Right atrium auricular region (tissue), 2 donors: Measurements from ENCODE around the genes TP53BP1 and MFAP1.

GRCh38 chr15:43253184-43253981 is 13.3 kb downstream of the TGM5 start:
- PRO-cap = no peak
- RAMPAGE, long total RNA, 2 experiments = no peak in any of the 2 experiments

DNA sequence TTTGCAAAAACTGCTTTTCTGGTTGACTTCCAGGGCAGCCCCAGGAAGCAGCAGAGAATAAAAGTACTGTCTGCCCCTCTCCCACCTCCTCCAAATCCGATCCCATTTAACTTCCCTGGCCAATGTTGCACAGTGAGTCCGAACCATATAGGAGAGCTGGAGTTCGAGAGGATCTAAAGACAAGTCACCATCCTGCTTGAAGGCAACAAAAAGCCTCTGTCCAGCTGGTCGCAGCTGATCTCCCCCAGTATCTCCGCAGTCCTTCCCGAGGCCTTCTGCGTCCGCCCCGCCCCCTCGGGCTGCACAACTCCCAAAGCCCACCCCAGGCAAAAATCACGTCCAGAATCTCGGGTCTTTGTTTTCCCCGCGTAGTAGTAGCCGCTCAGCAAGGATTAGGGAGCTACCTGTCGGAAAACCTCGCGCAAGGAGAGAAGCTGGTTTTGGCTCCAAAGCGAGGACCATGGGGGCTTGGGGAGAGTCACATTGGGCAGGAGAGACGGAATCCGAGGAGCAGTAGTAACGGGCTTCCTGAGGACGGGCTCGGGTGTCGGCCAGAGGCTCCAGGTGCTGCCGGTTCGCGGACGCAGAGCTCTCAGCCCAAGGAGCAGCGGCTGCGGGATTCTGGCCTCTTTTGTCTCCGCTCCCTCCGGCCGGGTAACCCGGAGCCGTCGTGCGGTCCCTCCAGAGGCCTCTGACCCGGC is 539 bp downstream of the ZSCAN29 start:
- PRO-cap = no peak
- RAMPAGE, long total RNA, 2 experiments = no peak in any of the 2 experiments

DNA sequence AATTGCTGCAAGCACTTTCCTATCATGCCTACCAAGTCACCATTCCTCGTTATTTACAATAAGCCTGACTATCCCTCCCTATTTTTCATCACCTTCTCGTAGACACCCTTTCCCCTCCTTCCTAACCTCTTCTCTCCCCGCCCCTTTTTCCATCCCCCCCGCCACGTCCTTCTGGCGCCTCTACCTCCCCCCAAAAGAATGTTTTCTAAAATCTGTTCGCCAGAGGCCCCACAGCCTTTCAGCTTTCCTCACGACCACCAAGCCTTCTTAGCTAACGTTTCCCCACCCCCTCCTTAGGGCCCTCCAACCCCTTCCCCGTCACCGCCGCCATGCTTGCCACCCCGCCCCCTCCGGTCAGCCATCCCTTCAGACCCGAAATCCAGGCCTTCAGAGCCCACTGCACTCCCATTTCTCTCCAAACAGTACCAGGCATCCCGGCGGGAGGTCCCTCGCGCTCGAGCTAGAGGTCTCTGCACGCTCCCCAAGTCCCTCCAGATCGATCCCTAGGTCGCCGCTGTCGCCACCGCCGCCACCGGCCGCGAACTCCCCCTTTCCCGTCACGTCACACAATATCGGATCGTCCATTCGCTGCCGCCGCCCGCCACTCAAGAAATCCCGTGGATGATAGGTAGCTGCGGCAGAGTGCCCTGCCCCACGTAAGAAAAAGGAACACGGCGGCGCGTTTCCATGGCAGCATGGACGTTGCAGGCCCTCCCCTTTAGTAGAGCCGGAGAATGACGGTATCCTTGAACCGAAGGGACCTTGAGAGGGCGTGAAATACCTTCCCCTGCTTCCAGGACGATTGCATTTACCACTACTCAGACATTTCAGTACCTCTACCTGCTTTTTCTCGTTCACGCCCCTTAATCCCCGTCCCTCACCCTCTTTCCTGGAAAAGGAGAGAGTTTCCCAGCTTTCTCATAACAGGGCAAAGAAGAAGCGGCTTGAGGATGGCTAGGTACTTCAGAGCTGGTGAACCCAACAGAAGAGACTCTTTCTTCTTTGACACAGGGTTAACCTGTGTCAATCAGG is at the start of gene TP53BP1:
TP53BP1 (minus strand) TSS at position 546 of the 1,032 bp plus-strand sequence.
- PRO-cap = bidirectional peak, plus-strand start at position 743 of the sequence, minus-strand start at position 546 of the sequence
- RAMPAGE, long total RNA, 2 experiments = start-site peak on the minus strand in 2 of 2 experiments, centred at positions 511 to 516 of the sequence, 169 to 549 reads per replicate

DNA sequence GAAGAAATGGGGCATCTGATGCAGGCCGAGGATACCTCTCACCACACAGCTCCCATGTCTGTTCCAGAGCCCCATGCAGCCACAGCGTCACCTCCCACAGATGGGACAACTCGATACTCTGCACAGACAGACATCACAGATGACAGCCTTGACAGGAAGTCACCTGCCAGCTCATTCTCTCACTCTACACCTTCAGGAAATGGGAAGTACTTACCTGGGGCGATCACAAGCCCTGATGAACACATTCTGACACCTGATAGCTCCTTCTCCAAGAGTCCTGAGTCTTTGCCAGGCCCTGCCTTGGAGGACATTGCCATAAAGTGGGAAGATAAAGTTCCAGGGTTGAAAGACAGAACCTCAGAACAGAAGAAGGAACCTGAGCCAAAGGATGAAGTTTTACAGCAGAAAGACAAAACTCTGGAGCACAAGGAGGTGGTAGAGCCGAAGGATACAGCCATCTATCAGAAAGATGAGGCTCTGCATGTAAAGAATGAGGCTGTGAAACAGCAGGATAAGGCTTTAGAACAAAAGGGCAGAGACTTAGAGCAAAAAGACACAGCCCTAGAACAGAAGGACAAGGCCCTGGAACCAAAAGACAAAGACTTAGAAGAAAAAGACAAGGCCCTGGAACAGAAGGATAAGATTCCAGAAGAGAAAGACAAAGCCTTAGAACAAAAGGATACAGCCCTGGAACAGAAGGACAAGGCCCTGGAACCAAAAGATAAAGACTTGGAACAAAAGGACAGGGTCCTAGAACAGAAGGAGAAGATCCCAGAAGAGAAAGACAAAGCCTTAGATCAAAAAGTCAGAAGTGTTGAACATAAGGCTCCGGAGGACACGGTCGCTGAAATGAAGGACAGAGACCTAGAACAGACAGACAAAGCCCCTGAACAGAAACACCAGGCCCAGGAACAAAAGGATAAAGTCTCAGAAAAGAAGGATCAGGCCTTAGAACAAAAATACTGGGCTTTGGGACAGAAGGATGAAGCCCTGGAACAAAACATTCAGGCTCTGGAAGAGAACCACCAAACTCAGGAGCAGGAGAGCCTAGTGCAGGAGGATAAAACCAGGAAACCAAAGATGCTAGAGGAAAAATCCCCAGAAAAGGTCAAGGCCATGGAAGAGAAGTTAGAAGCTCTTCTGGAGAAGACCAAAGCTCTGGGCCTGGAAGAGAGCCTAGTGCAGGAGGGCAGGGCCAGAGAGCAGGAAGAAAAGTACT is 8.2 kb downstream of the MAP1A start:
- PRO-cap = no peak
- RAMPAGE, long total RNA, 2 experiments = no peak in any of the 2 experiments

- PRO-cap = no peak
- RAMPAGE, long total RNA, 2 experiments = no peak in any of the 2 experiments
These were observed 3.2 kb downstream of the SERINC4 start for GRCh38 chr15:43796607-43797403.

DNA sequence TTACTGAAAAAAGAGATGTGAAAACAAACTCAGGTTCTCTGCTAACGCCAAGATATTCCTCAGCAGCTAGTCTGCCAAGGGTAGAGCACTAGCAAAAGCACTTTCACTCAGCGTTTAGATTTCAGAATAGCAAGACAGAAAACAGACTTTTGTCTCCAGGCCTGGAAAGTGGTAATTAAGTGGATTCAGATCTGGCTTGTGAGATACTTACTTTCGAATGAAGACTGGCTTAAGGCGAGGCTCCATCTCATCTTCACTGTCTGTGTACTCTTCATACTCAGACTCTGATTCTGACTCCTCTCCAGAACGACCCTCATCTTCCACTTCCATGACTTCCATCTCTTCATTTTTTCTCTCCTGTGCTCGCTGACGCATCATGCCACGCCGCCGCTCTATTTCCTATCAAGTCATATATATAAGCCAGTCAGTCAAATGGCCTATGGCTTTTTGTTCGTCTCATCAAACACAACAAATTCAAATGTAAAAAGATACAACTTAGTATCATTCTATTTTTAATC is 10.1 kb downstream of the MFAP1 start:
- PRO-cap = no peak
- RAMPAGE, long total RNA, 2 experiments = no peak in any of the 2 experiments

GRCh38 chr15:43824020-43825052 is at the start of gene MFAP1:
TSS of gene MFAP1 (minus strand) at chr15:43824690.
- PRO-cap = bidirectional peak, plus-strand start at chr15:43824532, minus-strand start at chr15:43824605; unidirectional peak, minus-strand start at chr15:43824690
- RAMPAGE, long total RNA, 2 experiments = start-site peak on the minus strand in 2 of 2 experiments, at chr15:43824605-43824733 at its widest, 256 to 622 reads per replicate

DNA sequence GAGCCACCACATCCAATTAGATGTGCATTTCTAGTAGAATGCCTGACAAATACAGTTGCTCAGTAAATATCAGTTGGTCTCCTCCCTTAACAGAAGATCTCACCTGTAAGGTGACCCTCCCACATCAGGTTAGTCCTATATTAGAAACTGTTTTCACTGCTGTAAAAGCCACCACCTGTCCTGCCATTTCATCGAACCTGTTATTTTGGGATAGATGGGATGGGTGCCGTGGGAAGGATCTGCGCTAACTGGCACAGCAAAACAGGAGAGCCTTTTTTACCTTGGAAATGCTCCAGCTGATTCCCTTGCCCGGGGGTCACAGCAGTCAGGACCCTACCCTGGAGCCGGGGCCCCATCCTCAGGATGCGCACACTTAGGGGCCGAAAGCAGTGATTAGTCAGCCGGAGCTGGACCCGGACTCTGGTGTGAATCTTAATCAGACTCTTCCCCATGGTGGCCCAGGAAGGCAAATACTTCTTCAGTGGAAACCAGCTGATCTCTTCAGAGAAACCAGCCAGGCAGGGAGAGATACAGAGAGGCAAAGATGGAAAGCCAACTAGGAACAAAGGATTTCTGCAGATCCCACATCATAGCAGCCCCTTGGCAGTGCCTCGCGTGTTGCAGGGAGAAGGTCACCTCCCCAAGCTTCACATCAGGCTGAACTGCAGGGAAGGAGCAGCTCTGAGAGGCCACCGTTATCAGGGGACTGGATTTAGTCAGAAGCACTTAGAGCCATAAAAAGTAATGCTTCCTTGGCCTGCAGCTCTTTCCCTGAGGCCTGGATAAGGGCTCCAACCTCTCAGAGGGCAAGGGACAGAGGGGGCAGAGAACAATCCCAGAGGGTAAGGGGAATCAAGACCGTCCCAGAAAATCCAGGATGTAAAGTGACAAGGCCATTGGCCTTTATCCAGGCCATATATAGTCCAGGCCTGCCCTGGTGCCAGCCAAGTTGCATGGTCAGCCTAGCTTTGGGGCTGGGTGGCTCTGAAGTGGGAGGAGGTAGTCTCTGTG is 52.7 kb downstream of the WDR76 start:
- PRO-cap = unidirectional peak, plus-strand start at position 339 of the sequence; bidirectional peak, plus-strand start at position 650 of the sequence, minus-strand start at position 659 of the sequence
- RAMPAGE, long total RNA, 2 experiments = start-site peak on the minus strand in 2 of 2 experiments, centred at positions 544 to 633 of the sequence, 28 to 79 reads per replicate

DNA sequence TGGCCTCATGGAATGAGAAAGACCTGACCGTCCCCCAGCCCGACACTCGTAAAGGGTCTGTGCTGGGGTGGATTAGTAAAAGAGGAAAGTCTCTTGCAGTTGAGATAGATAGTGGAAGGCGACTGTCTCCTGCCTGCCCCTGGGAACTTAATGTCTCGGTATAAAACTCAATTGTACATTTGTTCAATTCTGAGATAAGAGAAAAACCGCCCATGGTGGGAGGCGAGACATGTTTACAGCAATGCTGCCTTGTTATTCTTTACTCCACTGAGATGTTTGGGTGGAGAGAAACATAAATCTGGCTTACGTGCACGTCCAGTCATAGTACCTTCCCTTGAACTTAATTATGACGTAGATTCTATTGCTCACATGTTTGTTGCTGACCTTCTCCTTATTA is 33.9 kb upstream of the FRMD5 start:
- PRO-cap = no peak
- RAMPAGE, long total RNA, 2 experiments = no peak in any of the 2 experiments

DNA sequence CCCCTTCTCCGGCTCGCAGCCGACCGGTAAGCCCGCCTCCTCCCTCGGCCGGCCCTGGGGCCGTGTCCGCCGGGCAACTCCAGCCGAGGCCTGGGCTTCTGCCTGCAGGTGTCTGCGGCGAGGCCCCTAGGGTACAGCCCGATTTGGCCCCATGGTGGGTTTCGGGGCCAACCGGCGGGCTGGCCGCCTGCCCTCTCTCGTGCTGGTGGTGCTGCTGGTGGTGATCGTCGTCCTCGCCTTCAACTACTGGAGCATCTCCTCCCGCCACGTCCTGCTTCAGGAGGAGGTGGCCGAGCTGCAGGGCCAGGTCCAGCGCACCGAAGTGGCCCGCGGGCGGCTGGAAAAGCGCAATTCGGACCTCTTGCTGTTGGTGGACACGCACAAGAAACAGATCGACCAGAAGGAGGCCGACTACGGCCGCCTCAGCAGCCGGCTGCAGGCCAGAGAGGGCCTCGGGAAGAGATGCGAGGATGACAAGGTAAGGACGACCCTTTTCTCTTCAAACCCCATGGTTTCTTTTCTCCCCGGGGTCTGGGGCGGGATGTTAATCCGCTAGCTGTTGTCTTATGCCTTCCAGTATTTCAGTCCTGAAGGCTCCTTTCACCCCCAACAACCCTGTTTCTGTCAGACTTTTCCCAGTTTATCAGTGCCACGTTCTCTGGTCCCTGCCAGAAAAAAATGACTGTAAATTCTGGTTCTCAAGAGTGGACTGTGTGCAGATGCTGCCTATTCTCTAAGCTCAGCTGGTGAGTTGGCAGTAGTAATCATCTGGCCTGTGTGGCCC is 552 bp downstream of the GOLM2 start:
- PRO-cap = no peak
- RAMPAGE, long total RNA, 2 experiments = start-site peak on the plus strand in 2 of 2 experiments, centred at positions 76 to 121 of the sequence, 580 to 643 reads per replicate

GRCh38 chr15:44380672-44381171 is 46.7 kb upstream of the CTDSPL2 start:
- PRO-cap = no peak
- RAMPAGE, long total RNA, 2 experiments = no peak in any of the 2 experiments

DNA sequence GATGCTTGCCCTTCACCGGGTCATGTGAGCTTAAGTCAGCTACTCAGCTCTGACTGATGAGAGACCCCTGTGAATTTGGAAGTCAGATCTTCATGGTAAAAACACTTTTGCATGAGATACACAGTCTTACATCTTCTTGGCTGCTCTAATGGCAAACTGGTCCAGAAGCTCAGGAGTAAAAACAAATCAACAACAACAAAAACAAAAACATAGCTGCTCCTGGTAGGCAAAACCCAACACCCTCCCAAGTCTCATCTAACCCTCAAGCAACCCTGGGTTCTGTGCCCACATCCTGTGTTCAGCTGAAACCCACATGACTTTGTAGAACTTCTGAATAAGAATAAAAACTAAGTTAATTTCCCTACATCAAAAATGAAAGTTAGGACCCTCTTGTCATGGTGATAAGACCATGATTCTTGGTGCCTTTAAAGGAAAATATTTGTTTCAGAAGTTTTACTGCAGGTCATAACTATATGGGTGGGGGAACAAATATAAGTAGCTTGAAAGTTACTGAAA is 13.9 kb upstream of the SPG11 start:
- PRO-cap = no peak
- RAMPAGE, long total RNA, 2 experiments = no peak in any of the 2 experiments

GRCh38 chr15:44719912-44720099 is 8.5 kb downstream of the B2M start:
- PRO-cap = no peak
- RAMPAGE, long total RNA, 2 experiments = no peak in any of the 2 experiments

GRCh38 chr15:45043025-45043436 is 20.0 kb downstream of the SORD start:
- PRO-cap = no peak
- RAMPAGE, long total RNA, 2 experiments = no peak in any of the 2 experiments

DNA sequence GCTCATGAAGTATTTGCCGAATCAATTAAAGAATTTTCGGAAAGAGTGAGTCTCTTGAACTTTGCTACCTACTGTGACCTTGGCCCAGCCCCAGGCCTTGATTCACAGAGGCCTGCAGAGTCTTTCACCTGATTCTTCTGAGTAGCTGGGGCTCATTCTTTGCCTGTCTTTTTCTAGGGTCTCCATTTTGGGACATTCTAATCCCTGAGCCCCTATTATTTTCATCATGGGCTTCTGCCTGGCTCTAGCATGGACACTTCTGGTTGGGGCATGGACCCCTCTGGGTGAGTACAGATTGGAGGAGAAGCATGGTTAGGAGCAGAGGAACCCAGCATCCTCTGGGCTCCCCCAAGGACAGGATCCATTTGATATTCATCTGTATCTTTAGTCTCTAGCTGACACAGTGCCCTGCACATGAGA is 2.0 kb downstream of the DUOX1 start:
- PRO-cap = no peak
- RAMPAGE, long total RNA, 2 experiments = no peak in any of the 2 experiments

GRCh38 chr15:45134533-45135868 is 5.2 kb downstream of the DUOX1 start:
- PRO-cap = no peak
- RAMPAGE, long total RNA, 2 experiments = no peak in any of the 2 experiments

DNA sequence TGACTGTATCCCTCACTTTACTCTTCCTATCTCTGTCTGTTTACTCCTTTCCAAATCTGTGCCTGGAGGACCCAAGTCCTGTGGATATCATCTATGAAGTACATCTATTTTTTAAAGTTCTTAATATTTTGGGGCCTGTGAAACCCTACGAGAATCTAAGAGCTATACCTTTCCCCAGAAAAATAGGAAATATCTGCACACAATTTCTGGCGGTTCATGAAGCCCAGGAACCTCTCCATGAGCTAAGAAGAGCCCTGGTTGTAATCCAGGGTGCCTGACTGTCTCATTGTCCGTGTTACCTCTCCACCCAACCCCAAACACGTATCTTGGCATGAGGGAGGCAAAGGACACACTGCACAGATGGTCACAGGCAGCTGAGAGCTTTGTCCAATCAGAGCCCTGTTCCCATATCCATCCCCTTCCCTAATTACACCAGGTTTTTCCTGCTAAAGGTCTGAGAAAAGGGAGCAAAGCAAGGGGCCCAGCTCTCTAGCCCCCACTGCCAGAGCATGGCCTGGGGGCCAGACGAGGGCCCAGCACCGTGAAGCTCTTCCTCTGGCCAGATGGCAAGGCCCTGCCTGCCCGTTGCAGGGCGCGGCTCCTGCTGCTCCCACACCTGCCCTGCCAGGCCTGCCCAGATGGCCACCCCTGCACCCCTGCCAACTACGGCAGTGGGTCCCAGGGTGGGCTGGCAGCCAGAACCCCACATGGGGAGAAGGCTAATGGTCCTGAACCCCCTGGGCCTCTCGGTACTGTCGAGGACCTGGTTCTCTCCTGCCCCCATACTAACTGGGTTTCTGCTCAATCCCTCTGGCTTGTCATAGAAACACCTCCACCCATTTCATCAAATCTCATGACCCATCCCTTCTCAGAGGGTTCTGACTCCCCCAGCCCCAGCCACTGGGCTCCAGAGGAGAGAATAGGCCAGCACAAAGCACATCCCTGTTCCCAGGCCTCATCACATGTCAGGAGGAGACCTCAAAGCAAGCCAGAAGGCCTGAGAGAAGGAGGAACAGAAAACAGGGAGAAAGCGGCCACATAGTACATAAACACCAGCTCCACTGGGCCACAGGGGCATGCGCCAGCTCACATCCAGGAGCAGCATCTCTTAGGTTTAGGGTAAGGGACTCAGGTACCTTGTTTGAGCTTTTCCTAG is 3.1 kb downstream of the SHF start:
- PRO-cap = no peak
- RAMPAGE, long total RNA, 2 experiments = no peak in any of the 2 experiments

DNA sequence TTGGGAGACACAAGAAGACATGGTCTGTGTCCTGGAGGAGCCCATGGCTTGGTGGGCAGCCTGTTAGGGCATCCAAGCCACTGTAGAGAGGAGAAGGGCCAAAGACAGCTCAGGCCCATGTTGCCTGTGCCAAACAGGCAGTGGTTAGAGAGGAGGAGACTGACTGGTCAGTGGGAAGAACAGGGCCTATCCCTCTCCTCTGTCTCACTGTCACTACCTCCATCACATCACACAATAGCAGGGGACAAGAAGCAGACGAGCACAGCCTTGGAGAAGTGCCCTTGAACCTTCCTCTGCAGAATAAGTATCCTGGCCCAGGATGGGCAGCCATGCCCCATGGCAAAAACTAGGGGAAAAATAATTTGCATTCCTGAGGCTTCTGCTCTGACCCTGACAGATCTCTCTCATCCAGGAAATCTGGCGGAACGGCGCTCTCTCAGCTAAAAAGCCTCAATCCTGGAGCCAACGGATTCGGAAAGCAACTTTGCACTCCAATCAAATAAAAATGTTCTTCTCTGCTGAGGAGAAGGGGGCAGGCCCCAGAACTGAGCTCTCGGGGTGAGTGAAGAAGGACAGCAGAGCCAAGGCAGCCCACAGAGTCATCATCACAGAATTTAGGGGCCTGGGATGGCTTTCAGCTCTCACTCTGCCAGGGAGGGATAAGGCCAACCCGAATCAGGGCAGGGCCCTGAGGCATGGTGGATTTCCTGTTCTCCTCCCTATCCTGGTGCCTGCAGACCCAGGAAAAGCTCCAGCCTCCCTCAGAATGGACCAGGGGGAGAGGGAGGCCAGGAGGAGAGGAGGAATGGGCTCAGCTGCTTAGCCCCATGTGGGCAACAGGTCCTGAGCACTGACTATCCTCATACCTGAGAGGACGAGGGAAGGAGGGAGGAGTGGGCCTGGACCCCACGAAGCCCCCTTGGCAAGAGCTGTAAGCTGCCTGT is 1.6 kb downstream of the SHF start:
- PRO-cap = unidirectional peak, plus-strand start at position 234 of the sequence
- RAMPAGE, long total RNA, 2 experiments = no peak in any of the 2 experiments

DNA sequence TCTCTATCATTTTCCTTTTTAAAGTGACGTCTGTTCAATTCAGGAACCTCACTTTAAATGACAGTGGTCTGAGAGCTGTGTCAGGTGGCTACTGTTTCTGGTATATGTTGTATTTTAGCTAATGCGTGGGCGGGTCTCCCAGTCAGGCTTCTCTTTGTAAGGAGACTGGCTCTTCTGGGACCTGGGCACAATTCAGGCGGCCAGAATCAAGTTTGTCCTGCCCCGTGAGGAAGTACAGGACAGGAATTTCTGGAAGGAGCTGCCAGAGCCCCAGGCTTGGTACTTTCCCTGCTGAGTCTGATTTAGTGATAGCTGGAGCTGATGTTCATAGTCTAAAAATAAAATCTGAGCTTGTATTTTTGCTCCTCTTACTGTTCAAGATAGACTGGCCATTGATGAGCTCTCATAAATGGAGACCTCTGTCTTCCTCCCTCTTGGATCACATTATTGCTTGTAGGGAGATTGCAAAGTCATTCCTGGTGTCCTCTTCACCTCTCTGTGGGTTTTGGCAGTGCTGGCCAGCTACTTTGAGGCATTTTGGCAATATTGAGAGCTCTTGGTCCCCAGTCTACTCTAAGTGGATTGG is 25.6 kb downstream of the SQOR start:
- PRO-cap = no peak
- RAMPAGE, long total RNA, 2 experiments = no peak in any of the 2 experiments

- PRO-cap = no peak
- RAMPAGE, long total RNA, 2 experiments = no peak in any of the 2 experiments
These were observed 385.2 kb upstream of the SEMA6D start for GRCh38 chr15:47332179-47332430.